ENCODE measurements around the genes OR2J1 and TRIM26.

- PRO-cap: no peak
These were observed at the start of gene OR2J1 for GRCh38 chr6:29099291-29099653. OR2J1 (plus strand) TSS chr6:29099490.

DNA sequence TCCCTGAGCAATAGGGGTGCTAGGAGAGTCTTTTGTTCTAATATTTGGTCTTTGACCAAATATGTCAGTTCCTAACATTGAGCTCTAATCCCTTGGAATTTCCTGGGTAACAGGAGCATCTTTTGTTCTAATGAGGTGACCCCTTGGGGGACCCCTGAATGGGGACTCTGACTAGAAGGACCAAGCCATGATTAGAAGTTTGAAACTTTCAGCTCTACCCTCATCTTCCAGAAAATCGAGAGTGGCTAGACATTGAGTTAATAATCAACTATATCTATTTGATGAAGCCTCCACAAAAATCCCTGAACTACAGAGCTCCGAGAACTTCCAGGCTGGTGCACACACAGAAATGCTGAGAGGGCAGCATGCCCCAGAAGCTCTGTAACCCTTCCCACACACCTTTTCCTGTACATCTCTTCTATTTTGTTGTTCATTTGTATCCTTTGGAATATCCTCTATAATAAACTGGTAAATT lies 6.5 kb upstream of the OR2H2 start:
- PRO-cap: no peak

GRCh38 chr6:29680268-29680865 lies 585 bp downstream of the ZFP57 start:
- PRO-cap: no peak

DNA sequence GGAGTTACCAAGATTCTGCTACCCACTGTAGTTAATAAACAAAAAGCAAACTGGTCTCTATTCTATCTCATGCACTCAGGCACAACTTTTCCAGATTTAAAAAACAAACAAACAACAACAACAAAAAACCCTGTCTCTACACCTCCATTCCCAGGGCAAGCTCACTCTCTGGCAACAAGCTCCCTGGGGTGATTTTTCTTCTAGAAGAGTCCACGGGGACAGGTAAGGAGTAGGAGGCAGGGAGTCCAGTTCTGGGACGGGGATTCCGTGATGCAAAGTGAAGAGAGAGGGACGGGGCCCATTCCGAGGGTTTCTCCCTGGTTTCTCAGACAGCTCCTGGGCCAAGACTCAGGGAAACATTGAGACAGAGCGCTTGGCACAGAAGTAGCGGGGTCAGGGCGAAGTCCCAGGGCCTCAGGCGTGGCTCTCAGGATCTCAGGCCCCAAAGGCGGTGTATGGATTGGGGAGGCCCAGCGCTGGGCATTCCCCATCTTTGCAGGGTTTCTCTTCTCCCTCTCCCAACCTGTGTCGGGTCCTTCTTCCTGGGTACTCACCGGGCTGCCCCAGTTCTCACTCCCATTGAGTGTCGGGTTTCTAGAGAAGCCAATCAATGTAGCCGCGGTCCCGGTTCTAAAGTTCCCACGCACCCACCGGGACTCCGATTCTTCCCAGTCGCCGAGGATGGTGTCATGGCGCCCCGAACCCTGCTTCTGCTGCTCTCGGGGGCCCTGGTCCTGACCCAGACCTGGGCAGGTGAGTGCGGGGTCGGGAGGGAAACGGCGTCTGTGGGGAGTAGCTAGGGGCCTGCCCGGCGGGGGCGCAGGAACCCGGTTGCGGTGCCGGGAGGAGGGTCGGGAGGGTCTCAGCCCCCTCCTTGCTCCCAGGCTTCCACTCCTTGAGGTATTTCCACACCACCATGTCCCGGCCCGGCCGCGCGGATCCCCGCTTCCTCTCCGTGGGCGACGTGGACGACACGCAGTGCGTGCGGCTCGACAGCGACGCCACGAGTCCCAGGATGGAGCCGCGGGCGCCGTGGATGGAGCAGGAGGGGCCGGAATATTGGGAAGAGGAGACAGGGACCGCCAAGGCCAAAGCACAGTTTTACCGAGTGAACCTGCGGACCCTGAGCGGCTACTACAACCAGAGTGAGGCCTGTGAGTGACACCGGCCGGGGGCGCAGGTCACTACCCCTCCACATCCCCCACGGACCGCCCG lies 35.7 kb upstream of the HLA-G start:
- PRO-cap: unidirectional peak, minus-strand start at position 961 of the sequence

GRCh38 chr6:29887106-29888302 lies 54.8 kb upstream of the HLA-A start:
- PRO-cap: bidirectional peak, plus-strand start at chr6:29887730, minus-strand start at chr6:29887590; bidirectional peak, plus-strand start at chr6:29888166, minus-strand start at chr6:29888040

- PRO-cap: bidirectional peak, plus-strand start at chr6:29888473, minus-strand start at chr6:29888370
These were observed 53.9 kb upstream of the HLA-A start for GRCh38 chr6:29888303-29888891.

DNA sequence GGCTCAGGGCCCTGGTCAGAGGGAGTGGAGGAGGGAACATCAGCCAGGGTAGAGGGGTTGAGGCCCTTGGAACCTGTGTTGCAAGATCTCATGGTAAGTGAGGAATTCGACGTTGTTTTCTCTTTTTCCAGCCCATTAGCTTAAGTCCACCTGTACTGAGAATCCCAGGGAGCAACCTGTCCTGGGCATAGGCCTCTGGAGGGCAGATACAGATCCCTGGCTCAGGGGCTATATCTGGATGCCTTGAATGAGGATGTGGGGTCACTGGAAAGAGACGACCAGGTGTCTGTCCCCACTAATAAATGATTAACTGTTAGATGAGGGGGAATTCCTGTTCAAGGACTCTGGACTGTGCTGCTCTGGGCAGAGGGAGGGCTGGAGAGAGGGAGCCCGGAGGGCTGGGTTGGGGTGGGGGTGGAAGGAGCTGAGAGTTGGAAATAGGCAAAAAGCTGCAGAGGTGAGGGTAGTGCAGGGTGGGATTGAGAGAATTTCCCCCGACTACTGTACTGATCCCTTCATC lies 34.3 kb upstream of the HLA-A start:
- PRO-cap: no peak

DNA sequence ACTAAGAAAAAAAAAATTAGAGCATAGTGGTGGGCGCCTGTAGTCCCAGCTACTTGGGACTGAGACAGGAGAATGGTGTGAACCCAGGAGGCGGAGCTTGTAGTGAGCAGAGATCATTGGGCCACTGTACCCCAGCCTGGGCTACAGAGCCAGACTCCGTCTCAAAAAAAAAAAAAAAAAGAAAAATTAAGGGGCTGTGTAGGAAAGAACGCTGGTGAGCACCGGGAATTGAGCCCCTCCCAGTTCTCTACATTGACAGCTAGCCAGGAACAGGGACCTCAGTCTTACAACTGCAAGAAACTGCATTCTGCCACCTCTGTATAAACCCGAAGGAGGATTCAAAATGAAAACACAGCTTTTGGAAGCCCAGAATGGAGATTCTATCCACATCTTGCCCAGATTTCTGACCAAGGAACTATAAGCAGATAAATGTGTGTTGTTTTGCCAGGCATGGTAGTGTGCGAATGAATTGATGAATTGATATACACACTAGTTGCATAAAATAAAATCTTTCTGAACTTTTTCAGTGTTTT lies 1.8 kb upstream of the HLA-A start:
- PRO-cap: no peak

DNA sequence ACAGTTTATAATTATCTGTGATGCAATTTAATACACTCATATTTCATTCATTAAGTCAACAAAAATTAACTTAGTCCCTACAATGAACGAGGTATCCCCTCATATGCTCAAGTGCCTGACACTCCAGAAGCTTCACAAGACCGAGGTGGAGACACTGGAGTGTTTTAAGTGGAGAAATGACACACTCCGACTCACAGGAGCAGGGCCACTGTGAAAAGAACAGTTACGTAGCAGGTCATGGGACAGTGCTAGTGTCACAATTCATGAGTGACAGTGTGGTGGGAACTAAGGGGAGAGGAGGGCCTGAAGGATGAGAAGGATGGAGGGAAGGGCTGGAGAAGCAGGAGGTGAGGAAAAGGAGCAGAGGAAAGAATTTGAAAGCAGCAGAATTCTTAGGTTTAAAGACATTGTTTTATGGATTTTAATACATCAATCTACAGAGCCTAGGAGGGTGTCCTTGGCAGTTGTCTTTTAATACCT lies 1.3 kb upstream of the HLA-A start:
- PRO-cap: no peak

- PRO-cap: no peak
These were observed 1.3 kb downstream of the HLA-A start for GRCh38 chr6:29943641-29943954.

DNA sequence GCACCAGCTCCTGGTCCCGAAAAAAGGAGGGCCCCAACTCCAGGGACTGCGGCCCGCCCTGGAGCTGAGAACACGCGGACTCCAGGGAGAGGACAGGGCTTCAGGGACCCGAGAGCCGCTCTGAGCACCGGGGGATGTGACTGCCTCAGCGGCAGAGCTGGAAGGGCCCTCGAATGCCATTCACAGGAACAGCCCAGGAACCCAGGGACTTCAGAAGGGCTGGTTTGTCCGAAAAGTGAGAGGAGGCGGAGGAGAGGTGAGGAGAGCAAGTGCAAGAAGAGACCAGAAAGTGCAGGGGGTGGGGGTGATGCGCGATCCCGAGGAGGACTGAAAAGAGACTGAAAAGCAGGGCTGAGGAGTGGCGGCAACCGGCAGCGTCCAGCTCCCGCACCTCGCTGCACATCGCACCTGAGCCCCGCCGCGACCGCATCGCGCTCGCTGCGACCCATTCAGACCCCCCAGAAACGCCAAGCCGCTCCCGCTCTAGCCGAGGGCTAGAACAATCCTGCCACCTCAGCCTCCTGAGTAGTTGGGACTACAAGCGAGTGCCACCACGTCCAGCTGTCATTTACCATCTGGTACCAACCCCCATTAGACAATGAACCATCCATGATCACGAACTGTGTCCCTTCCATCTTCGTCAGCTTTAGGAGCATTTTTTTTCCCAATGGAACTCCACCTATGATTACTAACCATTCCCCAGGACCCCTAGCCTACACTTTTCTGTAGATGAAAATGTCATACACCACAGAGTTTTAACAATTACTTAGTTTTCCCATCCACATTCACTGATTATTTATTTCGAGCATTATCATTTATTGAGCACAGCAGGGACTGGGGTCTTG lies 33.2 kb downstream of the HLA-A start:
- PRO-cap: no peak

DNA sequence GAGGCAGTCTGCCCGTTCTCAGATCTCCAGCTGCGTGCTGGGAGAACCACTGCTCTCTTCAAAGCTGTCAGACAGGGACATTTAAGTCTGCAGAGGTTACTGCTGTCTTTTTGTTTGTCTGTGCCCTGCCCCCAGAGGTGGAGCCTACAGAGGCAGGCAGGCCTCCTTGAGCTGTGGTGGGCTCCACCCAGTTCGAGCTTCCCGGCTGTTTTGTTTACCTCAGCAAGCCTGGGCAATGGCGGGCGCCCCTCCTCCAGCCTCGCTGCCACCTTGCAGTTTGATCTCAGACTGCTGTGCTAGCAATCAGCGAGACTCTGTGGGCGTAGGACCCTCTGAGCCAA lies 10.3 kb upstream of the RNF39 start:
- PRO-cap: no peak

- PRO-cap: no peak
These were observed 5.9 kb downstream of the TRIM10 start for GRCh38 chr6:30155129-30155548.

DNA sequence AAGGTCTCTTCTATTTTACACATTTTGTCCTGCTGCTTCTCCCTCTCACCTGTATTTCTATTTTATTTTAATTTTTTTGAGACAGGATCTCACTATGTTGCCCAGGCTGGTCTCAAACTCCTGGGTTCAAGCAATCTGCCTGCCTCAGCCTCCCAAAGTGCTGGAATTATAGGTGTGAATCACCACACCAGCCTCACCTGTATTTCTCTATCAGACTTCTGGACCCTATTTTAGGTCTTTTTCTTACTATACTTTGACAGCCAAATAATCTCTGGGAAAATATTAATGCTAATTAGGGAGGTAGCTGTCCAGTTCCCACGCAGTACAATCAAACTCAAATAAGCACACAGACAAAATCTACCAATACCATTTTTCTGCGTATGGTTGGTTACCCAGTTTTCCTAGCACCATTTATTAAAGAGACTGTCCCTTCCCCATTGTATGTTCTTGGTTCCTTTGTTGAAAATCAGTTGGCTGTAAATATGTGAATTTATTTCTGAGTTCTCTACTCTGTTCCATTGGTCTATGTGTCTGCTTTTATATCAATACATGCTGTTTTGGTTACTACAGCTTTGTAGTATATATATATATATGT lies 20.6 kb downstream of the TRIM26 start:
- PRO-cap: no peak

DNA sequence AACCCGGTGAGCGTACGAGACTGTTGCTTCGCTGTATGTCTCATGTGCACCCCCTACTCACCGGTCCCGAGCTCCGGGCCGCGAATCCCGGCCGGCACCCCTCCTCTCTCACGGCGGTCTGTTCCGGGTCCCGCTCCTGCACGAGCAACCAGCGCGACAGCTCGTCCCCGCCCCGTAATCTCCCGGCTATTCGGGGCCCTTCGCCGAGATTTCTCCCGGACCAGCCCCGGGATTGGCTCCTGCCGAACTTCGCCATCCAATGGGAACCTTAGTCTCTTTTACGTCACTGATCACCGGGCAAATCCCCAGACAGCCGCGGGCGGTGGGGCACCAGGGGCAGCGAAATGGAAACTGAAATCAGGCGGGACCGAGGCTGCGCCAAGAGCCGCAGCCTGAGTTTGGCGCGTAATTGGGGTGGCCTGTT lies at the start of gene TRIM26:
Gene TRIM26, minus strand, starts transcription at position 163 of the 424 bp plus-strand sequence.
- PRO-cap: bidirectional peak, plus-strand start at position 312 of the sequence, minus-strand start at position 120 of the sequence

DNA sequence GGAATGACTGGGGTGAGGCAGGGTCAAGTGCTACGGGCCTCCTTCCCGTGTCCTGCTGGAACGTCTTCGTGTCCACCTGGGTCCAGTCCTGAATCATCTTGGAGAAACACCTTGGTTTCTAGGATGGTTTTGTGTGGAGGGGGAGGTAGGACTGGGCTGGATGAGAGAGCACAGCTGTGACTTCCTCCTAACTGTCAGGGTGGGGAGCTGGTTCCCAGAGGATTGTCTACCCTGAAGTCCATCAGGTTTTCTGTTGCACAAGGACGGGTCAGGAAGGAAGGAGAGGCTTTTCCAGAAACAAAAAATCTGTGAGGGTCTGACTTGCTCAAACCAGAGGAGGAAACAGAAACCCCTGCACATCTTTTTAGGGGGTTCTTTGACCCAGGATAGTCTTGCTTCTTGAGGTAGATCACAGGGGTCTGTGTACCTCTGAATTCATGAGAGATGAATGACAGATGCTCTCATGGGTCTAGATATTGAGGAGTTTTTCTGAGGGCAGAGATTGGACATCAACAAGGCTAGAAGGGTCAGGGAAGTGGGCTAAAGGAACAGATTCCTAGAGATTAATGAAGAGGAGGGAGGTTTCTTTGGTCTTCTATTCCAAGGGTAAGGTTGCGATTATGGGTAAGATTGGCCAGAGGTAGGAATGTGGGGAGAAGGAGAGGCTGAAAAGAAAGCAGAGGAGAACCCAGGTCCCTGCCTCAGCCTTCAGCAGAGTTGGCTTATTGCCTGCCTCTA lies 2.5 kb upstream of the RPP21 start:
- PRO-cap: no peak

- PRO-cap: no peak
These were observed 11.4 kb downstream of the HLA-E start for GRCh38 chr6:30500465-30501269.

GRCh38 chr6:30548020-30549253 lies 7.9 kb downstream of the GNL1 start:
- PRO-cap: no peak

DNA sequence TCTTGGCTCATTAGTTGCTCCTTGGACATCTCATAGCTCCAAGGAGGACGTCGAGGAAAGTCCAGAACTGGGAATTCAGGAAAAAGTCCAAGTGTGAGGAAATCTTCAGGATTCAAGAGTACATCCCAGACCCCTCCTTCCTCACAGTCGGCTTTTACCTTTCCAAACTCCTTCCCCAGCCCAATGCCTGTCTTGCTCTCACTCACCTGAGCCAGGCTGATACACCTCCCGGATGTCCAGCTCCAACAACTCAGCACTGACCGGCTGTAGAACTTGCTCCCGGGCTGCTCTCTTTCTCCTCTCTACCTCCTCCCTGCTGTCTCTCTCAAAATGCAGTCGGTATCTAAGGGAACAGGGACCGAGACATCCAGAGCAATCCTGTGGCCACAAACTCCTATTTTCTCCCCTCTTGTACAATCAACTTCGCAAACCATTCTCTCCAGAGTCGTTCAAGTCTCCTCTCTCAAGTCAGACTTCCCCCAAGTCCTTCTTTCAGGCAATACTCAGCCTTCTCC lies 1.4 kb downstream of the GNL1 start:
- PRO-cap: no peak

DNA sequence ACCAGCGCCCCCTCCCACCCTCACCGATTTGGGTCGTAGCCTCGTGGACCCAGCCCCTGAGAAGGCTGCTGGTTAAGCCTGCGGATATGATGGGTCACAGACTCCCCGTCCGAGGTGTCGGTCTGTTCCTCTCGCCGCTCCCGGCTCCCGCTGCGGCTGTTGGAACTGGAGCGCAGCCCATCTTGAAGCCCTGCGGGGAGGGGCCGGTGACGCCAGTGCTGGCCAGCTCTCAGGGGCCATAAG lies 837 bp downstream of the GNL1 start:
- PRO-cap: bidirectional peak, plus-strand start at position 215 of the sequence, minus-strand start at position 158 of the sequence

All from left cardiac atrium (tissue), 1 donor.